ENCODE measurements around the genes ATOH7 and PBLD.

GRCh38 chr10:62092172-62092977, 176.3 kb downstream of the RTKN2 start:
- RRBS, result 96% methylated on average over 12 of the region's 23 CpGs

DNA sequence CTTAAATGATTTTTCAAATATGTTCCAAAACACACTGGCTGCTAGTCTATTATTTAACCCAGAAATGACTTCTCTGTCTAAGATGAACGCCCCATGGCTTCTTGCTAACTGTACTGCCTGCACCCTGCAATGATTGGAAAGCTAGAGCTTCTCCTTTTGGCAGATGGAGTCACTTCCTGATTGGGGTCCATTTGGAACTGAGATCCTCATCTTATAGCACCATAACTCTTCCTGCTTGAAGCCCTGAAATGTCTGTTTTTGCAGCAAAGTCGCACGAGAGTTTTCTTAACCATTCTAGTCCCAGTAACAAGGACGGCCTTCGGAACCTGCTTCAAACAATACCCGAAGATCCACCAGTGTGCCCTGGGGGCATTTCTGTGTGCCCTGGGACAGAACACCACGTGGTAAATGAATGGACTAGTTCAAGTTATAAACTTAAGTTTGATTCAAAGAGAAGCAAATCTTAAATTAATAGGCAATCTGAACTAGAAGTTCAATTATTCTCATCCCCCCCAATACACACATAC, 186.3 kb upstream of the ADO start:
- RRBS, result no CpG with 5 or more reads among the region's 7 CpGs

- RRBS, result 87% methylated on average over 8 of the region's 39 CpGs
These were observed 2.6 kb downstream of the EGR2 start for GRCh38 chr10:62813323-62814141.

DNA sequence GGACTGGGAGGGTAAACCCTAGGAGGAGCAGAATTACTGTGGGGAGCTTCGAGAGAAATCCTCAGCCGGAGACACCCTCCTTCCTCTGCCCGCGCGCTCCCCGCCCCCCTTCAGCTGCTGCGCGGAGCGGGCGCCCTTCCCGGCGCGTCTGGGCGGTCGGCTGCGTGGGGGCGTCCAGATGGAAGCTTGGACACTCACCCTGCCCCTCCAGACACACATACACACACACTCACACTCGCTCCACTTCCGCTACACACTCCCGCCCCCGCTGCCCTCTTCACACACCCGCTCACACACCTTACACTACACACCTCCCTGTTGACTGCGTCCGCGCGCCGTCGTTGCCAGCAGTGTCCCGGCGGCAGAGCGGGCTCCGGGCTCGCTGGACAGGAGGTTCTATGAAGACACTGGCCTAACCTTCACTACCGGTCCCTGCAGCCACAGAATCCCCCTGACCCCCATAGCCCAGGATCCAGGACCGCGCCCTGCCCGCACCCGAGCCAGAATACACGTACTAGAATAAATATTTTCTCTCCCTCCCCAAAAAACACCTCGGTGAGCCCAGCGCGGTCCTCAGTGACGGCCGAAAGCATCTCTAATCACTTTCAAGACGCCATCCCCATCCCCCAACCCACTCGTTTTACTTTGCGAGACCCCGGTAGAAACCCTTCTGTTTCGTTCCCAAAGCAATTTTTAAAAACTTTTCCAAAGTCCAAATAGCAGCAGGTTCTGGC, 1.1 kb upstream of the EGR2 start:
- RRBS, result 3% methylated on average over 9 of the region's 49 CpGs

GRCh38 chr10:63106211-63106707, 26.9 kb upstream of the NRBF2 start:
- RRBS, result no CpG with 5 or more reads among the region's 10 CpGs

GRCh38 chr10:63153245-63154014, 20.3 kb downstream of the NRBF2 start:
- RRBS, result no CpG with 5 or more reads among the region's 1 CpG

DNA sequence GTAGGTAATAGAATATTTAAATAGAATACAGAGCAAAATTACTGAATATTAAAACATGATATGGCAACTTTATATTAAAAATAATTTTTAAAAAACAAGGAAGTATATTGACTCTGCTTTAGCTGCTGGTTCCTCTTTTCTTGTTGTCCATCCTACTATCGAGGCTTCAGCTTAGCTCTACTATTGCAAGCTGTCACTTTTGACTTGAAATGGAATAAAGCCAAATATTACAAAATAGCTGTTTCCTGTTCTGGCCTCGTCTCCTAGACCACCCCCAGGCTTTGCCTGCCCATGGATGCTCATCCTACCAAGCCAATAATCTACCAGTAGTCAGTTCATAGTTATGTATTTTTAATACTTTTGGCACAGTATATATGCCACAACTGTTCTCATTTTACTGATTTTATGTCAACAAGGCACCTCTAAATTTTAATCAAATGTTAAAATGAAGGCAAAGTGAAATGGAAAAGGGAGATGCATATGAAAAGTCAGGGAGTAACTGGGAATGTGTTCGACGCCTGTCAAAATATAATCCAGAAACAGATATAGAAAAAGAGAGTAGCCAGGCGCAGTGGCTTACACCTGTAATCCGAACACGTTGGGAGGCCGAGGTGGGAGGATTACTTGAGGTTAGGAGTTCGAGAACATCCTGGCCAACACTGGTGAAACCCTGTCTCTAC, 123.4 kb downstream of the NRBF2 start:
- RRBS, result no CpG with 5 or more reads among the region's 9 CpGs

DNA sequence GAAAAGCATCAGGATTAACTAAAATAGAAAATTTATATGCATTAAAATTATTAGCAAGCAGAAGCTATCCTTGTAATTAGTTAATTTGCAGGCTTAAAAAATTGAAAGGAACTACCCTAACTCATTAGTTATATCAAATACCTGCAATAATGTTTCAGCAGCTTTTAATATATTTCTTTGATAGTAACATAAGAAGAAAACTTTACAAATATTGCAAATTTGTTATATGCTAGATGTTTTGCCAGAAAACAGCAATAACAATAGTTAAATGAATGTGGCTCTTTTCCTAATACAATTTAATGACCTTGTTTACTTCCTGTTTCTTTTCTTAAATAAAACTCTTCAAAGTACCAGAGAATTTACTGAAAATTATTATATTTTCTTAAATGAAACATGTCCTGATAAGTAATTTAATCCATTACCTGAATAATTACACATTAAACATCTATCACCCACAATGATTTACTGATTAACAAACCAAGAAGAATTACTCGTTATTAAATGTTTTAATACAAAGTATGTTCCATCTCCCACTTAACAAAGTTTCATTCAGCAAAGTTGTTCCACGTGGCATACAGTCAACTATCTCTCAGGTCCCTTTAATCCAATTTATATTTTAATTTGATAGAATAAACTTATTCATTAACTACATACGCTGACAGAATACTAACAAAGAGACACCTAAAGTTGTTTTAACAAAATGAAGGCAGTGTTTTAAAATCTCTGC, 86.5 kb downstream of the JMJD1C start:
- RRBS, result no CpG with 5 or more reads among the region's 3 CpGs

DNA sequence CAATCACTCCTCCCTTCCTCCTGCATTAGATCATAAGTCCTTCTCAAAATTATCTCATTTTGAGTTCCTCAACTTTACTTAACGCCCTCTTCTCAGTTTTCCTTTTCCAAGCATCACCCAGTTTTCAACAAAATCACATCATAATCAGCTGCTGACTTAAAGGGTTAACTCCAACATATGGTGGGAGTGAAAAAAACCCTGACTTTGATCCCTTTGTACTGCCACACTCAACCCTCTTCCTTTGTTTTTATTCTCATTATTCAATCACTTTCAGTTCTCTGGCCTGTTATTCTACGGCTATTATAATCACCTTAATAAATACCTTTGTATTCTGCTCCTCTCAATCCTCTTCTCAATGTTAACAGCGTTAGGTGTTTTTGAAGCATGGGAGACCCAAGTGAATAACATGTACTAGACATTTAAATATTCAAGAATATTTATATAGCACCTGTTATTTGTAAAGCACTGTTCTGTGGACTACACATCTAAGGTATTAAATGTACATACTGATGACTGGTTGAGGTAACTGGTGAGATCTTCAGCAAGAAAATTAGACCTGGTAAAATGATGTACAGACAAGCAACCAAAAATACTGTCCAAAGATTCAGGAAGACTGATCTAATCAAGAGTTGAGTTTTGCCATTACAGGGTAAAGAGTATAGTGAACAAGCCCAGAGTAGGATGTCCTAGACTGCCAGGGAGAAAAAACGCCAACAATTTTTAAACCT, 24.1 kb downstream of the JMJD1C start:
- RRBS, result no CpG with 5 or more reads among the region's 4 CpGs

- RRBS, result no CpG with 5 or more reads among the region's 12 CpGs
These were observed 515.3 kb downstream of the REEP3 start for GRCh38 chr10:64036314-64037001.

GRCh38 chr10:64196911-64197340, 675.7 kb downstream of the REEP3 start:
- RRBS, result no CpG with 5 or more reads among the region's 44 CpGs

DNA sequence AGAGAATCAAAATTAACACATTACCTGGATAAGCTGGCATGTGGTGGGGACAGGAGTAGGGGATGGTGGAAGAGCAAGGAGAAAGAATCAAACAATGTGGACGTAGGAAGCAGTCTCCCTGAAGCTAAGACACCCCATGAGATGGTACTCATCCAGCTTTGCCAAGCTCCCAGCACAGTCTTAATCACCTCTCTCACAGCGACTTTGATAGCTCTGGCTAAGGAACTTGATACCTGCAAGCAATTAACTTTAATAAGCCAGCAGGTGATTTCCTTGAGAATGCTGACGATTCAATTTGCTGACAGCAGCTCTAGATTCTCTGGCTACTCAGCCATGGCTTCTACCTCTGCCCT, 208.3 kb upstream of the LRRTM3 start:
- RRBS, result no CpG with 5 or more reads among the region's 3 CpGs

GRCh38 chr10:66927889-66928342, 2.1 kb downstream of the LRRTM3 start:
- RRBS, result no CpG with 5 or more reads among the region's 21 CpGs

GRCh38 chr10:67663385-67663775, 32.6 kb downstream of the CTNNA3 start:
- RRBS, result no CpG with 5 or more reads among the region's 11 CpGs

- RRBS, result no CpG with 5 or more reads among the region's 65 CpGs
These were observed 68.1 kb upstream of the CTNNA3 start for GRCh38 chr10:67763794-67764806.

DNA sequence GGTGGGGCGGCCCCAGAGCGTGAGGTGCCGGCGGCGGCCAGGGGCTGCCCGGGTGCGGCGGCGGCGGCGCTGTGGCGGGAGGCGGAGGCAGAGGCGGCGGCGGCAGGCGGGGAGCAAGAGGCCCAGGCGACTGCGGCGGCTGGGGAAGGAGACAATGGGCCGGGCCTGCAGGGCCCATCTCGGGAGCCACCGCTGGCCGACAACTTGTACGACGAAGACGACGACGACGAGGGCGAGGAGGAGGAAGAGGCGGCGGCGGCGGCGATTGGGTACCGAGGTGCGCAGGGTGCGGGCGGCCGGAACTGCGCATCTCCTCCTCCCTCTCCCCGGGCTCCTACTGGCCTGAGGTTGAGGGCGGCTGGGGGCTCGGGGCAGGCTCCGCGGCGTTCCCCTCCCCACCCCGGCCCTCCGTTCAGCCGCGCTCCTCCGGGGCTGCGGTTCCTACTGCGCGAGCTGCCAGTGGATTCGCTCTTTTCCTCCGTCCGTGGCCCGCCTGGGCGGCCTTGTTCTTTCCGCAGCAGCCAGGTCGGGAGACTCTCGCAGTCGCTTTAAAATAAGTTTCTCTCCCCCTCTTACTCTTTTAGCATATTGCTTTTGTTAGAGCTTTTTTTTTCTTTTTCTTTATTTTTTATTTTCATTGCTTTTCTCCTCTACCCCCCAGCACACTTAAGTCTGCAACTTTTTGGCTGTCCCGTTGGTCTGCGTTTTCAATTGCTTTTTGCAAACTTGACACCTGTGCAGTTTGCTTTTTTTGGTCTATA, 599 bp downstream of the SIRT1 start:
- RRBS, result 2% methylated on average over 15 of the region's 67 CpGs

GRCh38 chr10:68097069-68097573, 12.2 kb upstream of the MYPN start:
- RRBS, result no CpG with 5 or more reads among the region's 3 CpGs

DNA sequence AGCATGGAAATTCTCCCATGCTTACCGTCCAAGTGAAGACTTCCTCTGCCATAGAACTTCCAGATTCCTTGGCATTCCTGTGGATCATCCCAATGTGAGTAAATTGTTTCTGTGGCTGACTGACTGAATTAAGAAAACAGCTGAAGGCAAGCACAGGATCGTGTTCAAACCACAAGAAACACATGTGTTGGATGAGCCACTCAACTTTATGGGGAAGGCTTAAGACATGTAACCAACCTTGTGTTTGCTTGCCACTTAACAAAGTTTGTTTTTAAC, 2.6 kb upstream of the MYPN start:
- RRBS, result no CpG with 5 or more reads among the region's 2 CpGs

DNA sequence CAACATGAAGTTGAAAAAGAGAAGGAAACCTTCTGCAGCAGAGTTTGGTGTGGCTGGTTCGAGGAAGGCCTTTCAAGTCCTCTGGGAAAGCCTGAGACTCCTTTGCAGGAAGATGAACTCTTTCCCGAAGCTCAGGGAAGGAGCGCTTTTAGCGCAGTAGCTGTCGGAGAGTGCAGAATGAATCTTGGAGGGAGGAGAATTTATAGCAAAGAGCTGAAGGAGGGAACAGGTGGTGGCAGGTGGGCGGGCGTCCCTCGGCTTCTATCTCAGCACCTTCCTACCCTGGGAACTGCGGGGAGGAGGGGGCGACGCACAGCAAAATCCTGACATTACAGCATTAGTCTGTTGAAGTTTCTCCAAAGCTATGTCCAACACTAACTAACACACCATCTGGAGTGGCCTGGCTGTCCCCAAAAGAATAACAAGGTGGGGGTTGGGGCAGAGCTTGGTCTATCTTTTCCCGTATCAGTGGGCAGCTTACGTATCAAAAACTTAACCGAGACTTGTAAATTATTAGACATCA, at the start of gene ATOH7:
Gene ATOH7 (minus strand): TSS at position 176 of the 523 bp plus-strand sequence.
- RRBS, result no CpG with 5 or more reads among the region's 14 CpGs

DNA sequence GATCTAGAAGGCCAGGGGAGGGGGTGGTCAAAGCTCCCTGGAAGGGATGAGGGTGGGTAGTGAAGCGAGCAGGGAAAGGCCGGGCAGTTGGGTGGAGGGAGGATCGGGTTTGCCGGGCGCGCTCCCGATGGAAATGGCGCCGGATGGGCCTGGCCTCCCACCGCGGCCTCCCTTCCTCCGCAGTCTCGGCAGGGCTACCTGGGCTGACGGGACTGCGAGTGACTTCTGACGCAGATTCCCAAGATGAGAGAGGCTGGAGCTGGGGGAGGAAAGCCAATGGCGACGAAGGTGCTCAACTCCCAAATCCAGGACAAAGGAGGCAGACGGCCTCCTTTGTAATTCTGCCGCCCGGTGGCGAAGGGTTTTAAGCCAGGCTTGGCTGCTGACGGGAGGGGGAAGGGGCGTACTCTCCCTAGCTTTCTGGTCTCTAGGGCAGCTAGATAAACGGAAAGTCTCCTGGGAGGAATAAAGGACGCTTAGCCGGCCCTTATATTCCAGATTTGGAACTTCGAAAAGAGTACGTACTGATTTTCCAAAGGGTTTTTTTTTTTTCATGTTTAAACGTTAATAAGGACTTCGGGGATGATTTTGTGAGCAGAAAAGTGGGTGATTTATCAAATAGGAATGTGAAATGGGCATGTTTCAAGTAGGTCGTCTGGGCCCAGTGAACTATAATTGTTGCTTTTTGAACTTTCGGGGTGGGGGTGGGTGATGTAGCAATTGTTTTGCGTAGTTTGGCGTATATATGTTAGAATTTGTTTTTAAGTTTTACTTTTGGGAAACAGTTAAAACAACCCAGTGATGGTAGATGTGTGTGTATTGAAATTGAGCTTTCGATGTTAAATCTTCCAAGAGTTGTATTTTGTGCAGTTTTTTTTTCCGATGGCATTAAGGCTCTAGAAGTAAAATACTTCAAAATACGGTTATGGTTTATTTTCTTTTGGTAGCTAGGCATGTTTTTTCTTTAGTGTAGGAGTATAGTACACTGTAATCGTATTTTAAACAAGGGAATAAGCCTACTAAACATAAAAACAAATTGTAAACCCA, at the start of gene PBLD:
Gene PBLD (minus strand): TSS at position 343 of the 1,047 bp plus-strand sequence.
- RRBS, result no CpG with 5 or more reads among the region's 39 CpGs